A375 (cell line): ENCODE data around the genes ACOT7, ZBTB48 and CAMTA1.

GRCh38 chr1:6348312-6349027 lies 45.1 kb downstream of the ACOT7 start:
- RAMPAGE, long total RNA = no peak

DNA sequence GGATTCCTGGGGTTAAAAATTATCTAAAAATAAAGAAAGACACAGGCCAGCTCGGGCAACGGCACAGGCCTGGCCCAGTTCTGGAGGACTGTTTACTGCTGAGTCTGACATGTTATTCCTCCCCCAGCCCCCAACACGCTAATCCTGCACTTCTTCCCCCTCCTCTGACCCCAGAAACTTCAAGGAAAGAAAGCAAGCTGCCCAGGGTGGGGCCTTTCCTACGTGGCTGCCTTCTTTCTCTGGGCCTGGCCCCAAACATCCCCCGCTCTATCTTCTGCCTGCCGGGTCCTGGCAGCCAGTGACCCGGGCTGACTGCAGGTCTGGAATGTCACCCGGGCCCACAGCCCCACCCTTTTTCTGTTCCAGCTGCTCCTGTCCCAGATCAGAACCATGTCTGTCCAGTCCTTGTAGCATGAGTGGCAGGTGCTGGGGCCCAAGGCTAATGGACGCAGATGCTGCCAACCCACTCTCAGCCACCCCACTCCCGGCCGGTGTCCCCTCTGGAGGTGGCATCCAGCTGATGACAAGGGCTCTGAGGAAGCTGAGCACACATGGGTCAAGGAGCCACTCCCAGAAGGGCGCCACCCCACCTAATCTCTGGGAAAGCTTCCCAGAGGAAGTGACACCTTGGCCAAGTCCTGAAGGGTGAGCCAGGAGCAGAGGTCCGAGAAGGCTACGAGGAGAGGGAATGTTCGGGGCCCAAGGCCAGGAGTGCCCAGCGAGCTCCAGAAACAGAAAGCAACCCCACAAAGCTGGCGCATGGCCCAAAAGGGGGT lies 39.7 kb downstream of the ACOT7 start:
- RAMPAGE, long total RNA = no peak

- RAMPAGE, long total RNA = no peak
Observed at GRCh38 chr1:6357321-6357655, 36.3 kb downstream of the ACOT7 start.

DNA sequence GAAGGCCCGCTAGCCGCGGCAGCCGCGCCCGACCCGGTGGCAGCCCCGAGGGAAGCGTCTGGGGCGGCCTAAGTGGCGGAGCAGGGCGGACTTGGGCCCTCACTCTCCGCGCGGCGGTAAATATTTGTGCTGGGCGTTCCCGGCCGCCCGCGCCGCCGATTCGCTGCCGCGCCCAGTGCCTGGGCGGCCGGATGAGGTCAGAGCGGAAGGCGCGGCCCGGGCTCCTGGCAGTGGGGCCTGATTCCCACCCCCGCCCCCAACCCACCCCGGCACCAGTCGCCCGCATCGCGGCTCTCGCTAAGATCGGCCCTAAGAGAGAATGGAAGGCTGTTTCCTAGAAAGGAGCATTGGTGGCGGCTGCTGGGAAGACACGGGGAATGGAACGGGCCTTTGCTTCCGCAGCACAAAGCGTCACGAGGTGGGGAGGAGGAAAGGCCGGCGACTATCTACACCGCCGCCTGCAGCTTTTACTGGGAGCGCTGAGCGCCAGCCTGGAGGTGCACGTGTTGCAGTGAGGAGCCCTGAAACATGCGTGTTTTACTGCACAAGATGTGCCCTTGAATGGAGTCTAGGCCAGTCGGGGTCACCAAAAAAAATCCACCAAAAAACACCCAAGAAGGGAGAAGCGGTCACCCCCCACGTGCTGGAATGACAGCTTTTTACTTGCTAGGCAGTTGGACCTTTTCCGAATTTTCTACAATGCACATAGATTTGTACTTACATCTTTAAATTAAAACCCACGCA lies at the start of gene ACOT7:
ACOT7 (minus strand) TSS at position 128 of the 744 bp plus-strand sequence.
- RAMPAGE, long total RNA = no peak

GRCh38 chr1:6461031-6461520 lies 4.9 kb downstream of the TNFRSF25 start:
- RAMPAGE, long total RNA = no peak

DNA sequence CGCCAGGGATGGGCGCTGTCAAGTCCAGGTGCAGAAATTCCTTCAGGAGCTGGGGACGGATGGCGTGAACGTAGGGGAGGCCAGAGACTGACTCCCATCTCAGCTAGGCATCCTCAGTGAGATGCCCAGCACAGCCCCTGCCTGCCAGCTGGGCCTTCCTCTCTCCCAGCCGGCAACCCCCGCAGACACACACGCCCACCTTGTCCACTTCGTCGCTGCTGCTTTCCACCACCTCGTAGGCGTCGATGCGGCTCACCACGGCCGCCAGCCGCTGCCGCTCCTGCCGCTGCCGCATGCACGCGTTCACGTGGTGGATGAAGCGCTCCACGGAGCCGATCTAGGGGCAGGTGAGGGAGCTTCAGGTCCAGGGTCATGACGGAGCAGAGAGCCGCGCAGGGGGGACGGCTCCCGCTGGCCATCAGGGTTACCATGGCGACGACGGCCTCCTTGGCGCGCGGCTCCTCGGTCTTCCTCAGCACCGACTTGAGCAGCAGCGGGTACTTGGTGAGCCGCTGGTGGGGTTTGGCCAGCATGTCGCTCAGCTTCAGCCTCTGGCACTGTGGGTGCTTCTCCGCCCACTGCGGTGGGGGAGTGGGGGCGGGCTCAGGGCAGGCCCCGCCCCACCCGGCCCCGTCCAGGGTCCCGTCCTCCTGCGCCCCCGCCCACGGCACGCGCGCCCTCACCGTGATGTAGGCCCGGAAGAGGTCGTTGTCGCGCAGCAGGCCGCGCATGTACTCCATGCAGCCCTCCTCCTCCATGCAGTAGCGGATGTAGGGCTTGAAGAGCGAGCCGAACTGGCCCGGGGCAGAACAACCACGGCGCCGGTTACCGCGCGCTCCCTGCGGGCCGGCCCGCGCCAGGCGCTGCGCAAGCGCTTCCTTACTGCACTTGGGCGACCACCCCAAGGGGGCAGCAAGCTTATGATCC lies 4.6 kb upstream of the TNFRSF25 start:
- RAMPAGE, long total RNA = no peak

- RAMPAGE, long total RNA = no peak
Observed at GRCh38 chr1:6495148-6495634, 3.7 kb upstream of the PLEKHG5 start.

- RAMPAGE, long total RNA = no peak
Observed at GRCh38 chr1:6496202-6496791, 4.8 kb upstream of the PLEKHG5 start.

GRCh38 chr1:6579314-6580333 lies at the start of gene ZBTB48:
ZBTB48 (plus strand) TSS chr1:6579994.
- RAMPAGE, long total RNA = no peak

- RAMPAGE, long total RNA = no peak
Observed at GRCh38 chr1:6602947-6603175, 192 bp upstream of the KLHL21 start.

GRCh38 chr1:6622619-6623826 lies 1.6 kb upstream of the THAP3 start:
- RAMPAGE, long total RNA = no peak

- RAMPAGE, long total RNA = no peak
Observed at GRCh38 chr1:6637962-6638946, 13.6 kb downstream of the THAP3 start.

DNA sequence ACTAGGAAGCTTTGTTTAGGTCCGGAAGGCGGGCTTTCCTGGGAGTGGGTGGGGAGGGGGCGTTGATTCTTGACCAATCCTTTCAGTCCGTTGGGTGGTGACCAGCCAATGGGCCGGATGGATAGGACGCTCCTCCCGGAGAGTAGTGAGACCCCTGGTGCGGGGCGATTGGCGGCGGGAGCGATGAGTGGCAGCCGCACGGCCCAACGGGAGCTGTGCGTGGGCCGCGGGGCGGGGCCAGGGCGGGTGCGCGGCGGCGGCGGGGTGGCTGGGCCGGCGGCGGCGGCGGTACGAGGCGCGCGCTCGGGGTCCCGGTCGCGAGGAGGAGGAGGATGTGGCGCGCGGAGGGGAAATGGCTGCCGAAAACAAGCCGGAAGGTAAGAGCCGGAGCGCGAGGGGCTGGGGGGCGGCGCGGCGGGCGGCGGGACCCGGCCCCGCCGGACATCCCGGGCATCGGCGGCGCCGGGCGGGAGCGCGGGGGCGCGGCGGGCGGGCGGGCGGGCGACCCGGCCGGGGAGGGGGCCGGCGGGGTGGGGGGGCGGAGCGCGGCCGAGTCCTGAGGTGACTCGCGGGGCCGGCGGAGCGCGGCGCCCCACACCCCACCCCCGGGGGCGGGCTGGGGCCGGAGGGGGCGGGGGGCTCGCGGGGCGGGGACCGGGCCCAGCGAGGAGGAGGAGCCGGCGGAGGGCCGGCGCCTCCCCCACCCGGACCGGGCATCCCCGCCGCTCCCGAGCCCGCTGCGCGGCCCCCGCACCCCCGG lies at the start of gene CAMTA1:
CAMTA1 (plus strand) TSS at position 256 of the 760 bp plus-strand sequence.
- RAMPAGE, long total RNA = no peak

- RAMPAGE, long total RNA = no peak
Observed at GRCh38 chr1:6857171-6857738, 72.0 kb downstream of the CAMTA1 start.

DNA sequence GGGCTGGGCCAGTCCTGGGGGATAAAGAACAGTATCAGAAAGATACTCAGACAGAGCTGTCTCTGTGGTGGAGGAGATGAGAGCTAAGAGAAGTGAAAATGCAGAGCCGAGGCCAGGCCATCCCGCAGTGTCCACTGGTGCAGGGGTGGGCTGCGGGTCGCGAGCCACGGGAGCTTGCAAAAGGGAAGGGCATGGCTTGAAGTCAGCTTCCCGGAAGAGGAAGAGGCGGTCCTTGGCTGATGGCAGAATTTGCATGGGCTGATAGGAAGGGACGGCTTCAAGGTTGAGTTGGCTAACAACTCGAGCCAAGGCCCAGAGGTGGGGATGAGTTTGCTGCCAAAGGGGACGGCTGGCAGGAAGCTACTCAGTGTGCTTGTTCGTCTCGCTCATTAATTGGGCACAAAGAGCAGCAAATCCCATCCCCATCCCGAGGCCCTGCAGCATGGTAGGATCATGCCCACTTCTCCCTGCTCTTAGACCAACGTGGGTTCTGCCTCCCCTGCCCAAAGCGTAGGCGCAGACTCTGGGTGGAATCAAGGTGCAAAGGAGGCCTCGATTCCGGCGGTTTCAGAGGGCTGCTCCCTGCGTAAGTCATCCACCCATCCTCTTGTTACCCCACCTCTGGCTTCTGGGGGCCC lies 329.6 kb upstream of the VAMP3 start:
- RAMPAGE, long total RNA = no peak

- RAMPAGE, long total RNA = no peak
Observed at GRCh38 chr1:7704434-7705193, 66.5 kb upstream of the VAMP3 start.

- RAMPAGE, long total RNA = no peak
Observed at GRCh38 chr1:7782965-7783758, 929 bp upstream of the PER3 start.

GRCh38 chr1:7912919-7913404 lies 27.7 kb downstream of the TNFRSF9 start:
- RAMPAGE, long total RNA = no peak

- RAMPAGE, long total RNA = no peak
Observed at GRCh38 chr1:7930173-7930481, 10.5 kb downstream of the TNFRSF9 start.

GRCh38 chr1:8013071-8013425 lies 13.1 kb downstream of the ERRFI1 start:
- RAMPAGE, long total RNA = no peak